K562 (cell line): Measurements from ENCODE around the genes SCGB1D1, SCGB1D2, SCGB1D4, SCGB1A1 and MTA2.

- RAMPAGE, long total RNA = no peak
- RRBS = no CpG with 5 or more reads among the region's 8 CpGs
PRO-cap:
- standard = no peak
- CoPRO, capped RNA only, 2 experiments = no peak in any of the 2 experiments
- CoPRO, capped and uncapped RNA, 2 experiments = no peak in any of the 2 experiments
- CoPRO, uncapped RNA only, 2 experiments = no peak in any of the 2 experiments
CAGE:
- cytosol, long polyA plus RNA = no peak
- long polyA plus RNA = no peak
- nucleolus, long total RNA = no peak
- nucleus, long polyA plus RNA = no peak
Observed at GRCh38 chr11:62013583-62013998, 46.2 kb upstream of the FTH1 start.

GRCh38 chr11:62061796-62062306 is 62.0 kb upstream of the INCENP start:
- RAMPAGE, long total RNA = no peak
- RRBS = no CpG with 5 or more reads among the region's 5 CpGs
PRO-cap:
- standard = no peak
- CoPRO, capped RNA only, 2 experiments = no peak in any of the 2 experiments
- CoPRO, capped and uncapped RNA, 2 experiments = no peak in any of the 2 experiments
- CoPRO, uncapped RNA only, 2 experiments = no peak in any of the 2 experiments
CAGE:
- cytosol, long polyA plus RNA = no peak
- long polyA plus RNA = no peak
- nucleolus, long total RNA = no peak
- nucleus, long polyA plus RNA = no peak

- RAMPAGE, long total RNA = no peak
- RRBS = 78% methylated on average over 1 of the region's 23 CpGs
PRO-cap:
- standard = no peak
- CoPRO, capped RNA only, 2 experiments = no peak in any of the 2 experiments
- CoPRO, capped and uncapped RNA, 2 experiments = no peak in any of the 2 experiments
- CoPRO, uncapped RNA only, 2 experiments = no peak in any of the 2 experiments
CAGE:
- cytosol, long polyA plus RNA = no peak
- long polyA plus RNA = no peak
- nucleolus, long total RNA = no peak
- nucleus, long polyA plus RNA = no peak
Observed at GRCh38 chr11:62112541-62112975, 11.3 kb upstream of the INCENP start.

GRCh38 chr11:62189894-62190436 is at the start of gene SCGB1D1:
SCGB1D1 (plus strand) TSS chr11:62190216.
- RAMPAGE, long total RNA = no peak
- RRBS = no CpG with 5 or more reads among the region's 9 CpGs
PRO-cap:
- standard = no peak
- CoPRO, capped RNA only, 2 experiments = no peak in any of the 2 experiments
- CoPRO, capped and uncapped RNA, 2 experiments = no peak in any of the 2 experiments
- CoPRO, uncapped RNA only, 2 experiments = no peak in any of the 2 experiments
CAGE:
- cytosol, long polyA plus RNA = no peak
- long polyA plus RNA = no peak
- nucleolus, long total RNA = no peak
- nucleus, long polyA plus RNA = no peak

GRCh38 chr11:62241846-62242498 is at the start of gene SCGB1D2:
SCGB1D2 (plus strand) TSS chr11:62242239.
- RAMPAGE, long total RNA = no peak
- RRBS = no CpG with 5 or more reads among the region's 4 CpGs
PRO-cap:
- standard = no peak
- CoPRO, capped RNA only, 2 experiments = no peak in any of the 2 experiments
- CoPRO, capped and uncapped RNA, 2 experiments = no peak in any of the 2 experiments
- CoPRO, uncapped RNA only, 2 experiments = no peak in any of the 2 experiments
CAGE:
- cytosol, long polyA plus RNA = no peak
- long polyA plus RNA = no peak
- nucleolus, long total RNA = no peak
- nucleus, long polyA plus RNA = no peak

DNA sequence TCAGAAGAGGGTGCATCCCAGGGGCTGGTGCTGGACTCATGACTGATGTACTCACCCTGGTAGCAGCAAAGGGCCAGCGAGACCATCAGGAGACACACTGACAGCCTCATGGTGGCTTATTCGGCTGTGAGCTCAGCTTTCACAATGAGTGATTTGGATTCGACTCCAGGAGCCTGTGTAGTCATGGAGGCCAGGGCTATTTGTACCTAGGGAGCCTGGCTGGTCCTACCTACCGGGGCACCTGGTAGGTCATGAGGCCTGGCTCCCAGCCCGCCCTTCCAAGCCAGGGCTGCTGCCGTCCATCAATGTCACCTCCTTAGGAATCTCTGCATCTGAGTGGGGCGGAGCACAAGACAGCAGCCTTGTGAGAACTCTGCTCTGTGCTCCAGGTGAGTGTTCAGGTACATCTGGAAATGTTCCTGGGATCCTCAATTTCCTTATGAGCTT is at the start of gene SCGB1D4:
TSS of gene SCGB1D4 (minus strand) at position 175 of the 447 bp plus-strand sequence.
- RAMPAGE, long total RNA = no peak
- RRBS = no CpG with 5 or more reads among the region's 7 CpGs
PRO-cap:
- standard = no peak
- CoPRO, capped RNA only, 2 experiments = no peak in any of the 2 experiments
- CoPRO, capped and uncapped RNA, 2 experiments = no peak in any of the 2 experiments
- CoPRO, uncapped RNA only, 2 experiments = no peak in any of the 2 experiments
CAGE:
- cytosol, long polyA plus RNA = no peak
- long polyA plus RNA = no peak
- nucleolus, long total RNA = no peak
- nucleus, long polyA plus RNA = no peak

GRCh38 chr11:62370714-62371534 is 33.7 kb downstream of the ASRGL1 start:
- RAMPAGE, long total RNA = no peak
- RRBS = 97% methylated on average over 5 of the region's 40 CpGs
PRO-cap:
- standard = no peak
- CoPRO, capped RNA only, 2 experiments = no peak in any of the 2 experiments
- CoPRO, capped and uncapped RNA, 2 experiments = no peak in any of the 2 experiments
- CoPRO, uncapped RNA only, 2 experiments = no peak in any of the 2 experiments
CAGE:
- cytosol, long polyA plus RNA = no peak
- long polyA plus RNA = no peak
- nucleolus, long total RNA = no peak
- nucleus, long polyA plus RNA = no peak

GRCh38 chr11:62399067-62399492 is 19.8 kb upstream of the SCGB1A1 start:
- RAMPAGE, long total RNA = no peak
- RRBS = no CpG with 5 or more reads among the region's 9 CpGs
PRO-cap:
- standard = no peak
- CoPRO, capped RNA only, 2 experiments = no peak in any of the 2 experiments
- CoPRO, capped and uncapped RNA, 2 experiments = no peak in any of the 2 experiments
- CoPRO, uncapped RNA only, 2 experiments = no peak in any of the 2 experiments
CAGE:
- cytosol, long polyA plus RNA = no peak
- long polyA plus RNA = no peak
- nucleolus, long total RNA = no peak
- nucleus, long polyA plus RNA = no peak

GRCh38 chr11:62418912-62419244 is at the start of gene SCGB1A1:
SCGB1A1 (plus strand) TSS chr11:62419033.
- RAMPAGE, long total RNA = no peak
- RRBS = no CpG with 5 or more reads among the region's 4 CpGs
PRO-cap:
- standard = no peak
- CoPRO, capped RNA only, 2 experiments = no peak in any of the 2 experiments
- CoPRO, capped and uncapped RNA, 2 experiments = no peak in any of the 2 experiments
- CoPRO, uncapped RNA only, 2 experiments = no peak in any of the 2 experiments
CAGE:
- cytosol, long polyA plus RNA = no peak
- long polyA plus RNA = no peak
- nucleolus, long total RNA = no peak
- nucleus, long polyA plus RNA = no peak

GRCh38 chr11:62433130-62433622 is 14.3 kb downstream of the SCGB1A1 start:
- RAMPAGE, long total RNA = no peak
- RRBS = no CpG with 5 or more reads among the region's 9 CpGs
PRO-cap:
- standard = no peak
- CoPRO, capped RNA only, 2 experiments = no peak in any of the 2 experiments
- CoPRO, capped and uncapped RNA, 2 experiments = no peak in any of the 2 experiments
- CoPRO, uncapped RNA only, 2 experiments = no peak in any of the 2 experiments
CAGE:
- cytosol, long polyA plus RNA = no peak
- long polyA plus RNA = no peak
- nucleolus, long total RNA = no peak
- nucleus, long polyA plus RNA = no peak

GRCh38 chr11:62445324-62445419 is 26.3 kb downstream of the SCGB1A1 start:
- RAMPAGE, long total RNA = no peak
- RRBS = no CpG with 5 or more reads among the region's 1 CpG
PRO-cap:
- standard = no peak
- CoPRO, capped RNA only, 2 experiments = no peak in any of the 2 experiments
- CoPRO, capped and uncapped RNA, 2 experiments = no peak in any of the 2 experiments
- CoPRO, uncapped RNA only, 2 experiments = no peak in any of the 2 experiments
CAGE:
- cytosol, long polyA plus RNA = no peak
- long polyA plus RNA = no peak
- nucleolus, long total RNA = no peak
- nucleus, long polyA plus RNA = no peak

- RAMPAGE, long total RNA = no peak
- RRBS = no CpG with 5 or more reads among the region's 7 CpGs
PRO-cap:
- standard = no peak
- CoPRO, capped RNA only, 2 experiments = no peak in any of the 2 experiments
- CoPRO, capped and uncapped RNA, 2 experiments = no peak in any of the 2 experiments
- CoPRO, uncapped RNA only, 2 experiments = no peak in any of the 2 experiments
CAGE:
- cytosol, long polyA plus RNA = no peak
- long polyA plus RNA = no peak
- nucleolus, long total RNA = no peak
- nucleus, long polyA plus RNA = no peak
Observed at GRCh38 chr11:62532490-62533431, 13.8 kb downstream of the AHNAK start.

GRCh38 chr11:62536072-62537027 is 10.3 kb downstream of the AHNAK start:
- RAMPAGE, long total RNA = no peak
- RRBS = 58% methylated on average over 1 of the region's 28 CpGs
PRO-cap:
- standard = no peak
- CoPRO, capped RNA only, 2 experiments = no peak in any of the 2 experiments
- CoPRO, capped and uncapped RNA, 2 experiments = no peak in any of the 2 experiments
- CoPRO, uncapped RNA only, 2 experiments = peak in 1 of 2 experiments; most common minus-strand start chr11:62536863 (in 1)
CAGE:
- cytosol, long polyA plus RNA = no peak
- long polyA plus RNA = no peak
- nucleolus, long total RNA = no peak
- nucleus, long polyA plus RNA = no peak

DNA sequence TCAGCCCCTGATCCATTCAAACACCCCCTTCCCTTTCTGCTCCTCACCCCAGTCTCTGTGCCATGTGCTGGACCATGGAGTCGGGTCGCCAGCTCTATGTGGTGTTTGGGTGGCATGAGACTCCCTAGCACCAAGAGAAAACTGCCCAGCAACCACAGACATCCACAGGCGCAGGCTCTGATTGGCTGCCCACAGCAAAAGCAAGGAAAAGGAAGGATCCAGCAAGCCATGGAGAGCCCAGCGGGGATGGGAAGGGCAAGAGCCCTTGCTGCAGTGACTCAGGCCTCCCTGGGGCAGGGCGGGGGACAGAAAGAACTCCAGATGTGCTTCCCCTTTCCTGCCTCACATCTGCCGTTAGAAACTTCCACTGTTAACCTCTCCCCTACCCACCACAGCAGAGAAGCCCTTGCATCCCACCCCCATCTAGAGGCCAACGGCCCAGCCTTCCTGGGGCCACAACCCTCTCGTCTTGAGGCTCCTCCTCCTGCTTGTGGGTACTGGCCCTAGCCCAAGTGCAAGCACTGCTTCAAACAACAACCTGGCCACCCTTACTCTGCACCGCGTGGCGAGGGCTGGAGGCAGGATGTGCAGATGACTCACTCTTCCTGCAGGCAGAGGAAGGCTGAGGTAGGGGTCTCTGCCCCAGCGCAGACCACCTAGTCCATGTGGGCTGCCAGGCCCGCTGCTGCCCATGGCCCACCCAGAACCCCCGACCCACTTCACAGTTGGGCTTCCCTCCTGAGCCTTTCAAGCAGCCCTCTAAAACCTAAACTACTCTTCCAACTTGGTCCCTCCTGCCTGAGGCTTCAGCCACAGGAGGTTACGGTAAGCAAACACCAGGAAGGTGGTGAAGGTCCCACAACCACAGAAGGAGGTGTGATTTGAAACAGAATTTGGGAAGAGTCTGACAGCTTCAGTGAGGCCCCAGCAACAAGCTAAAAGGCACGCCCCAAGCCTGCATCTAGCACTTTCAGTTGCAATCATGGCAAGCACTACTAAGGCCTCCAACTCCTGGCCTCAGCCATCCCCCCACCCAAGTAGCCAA is 9.9 kb upstream of the AHNAK start:
- RAMPAGE, long total RNA = no peak
- RRBS = no CpG with 5 or more reads among the region's 16 CpGs
PRO-cap:
- standard = bidirectional peak, plus-strand start at position 551 of the sequence, minus-strand start at position 446 of the sequence
- CoPRO, capped RNA only, 2 experiments = no peak in any of the 2 experiments
- CoPRO, capped and uncapped RNA, 2 experiments = no peak in any of the 2 experiments
- CoPRO, uncapped RNA only, 2 experiments = peak in 2 of 2 experiments; most common plus-strand start position 558 of the sequence (in 1); most common minus-strand start position 96 of the sequence (in 1)
CAGE:
- cytosol, long polyA plus RNA = no peak
- long polyA plus RNA = no peak
- nucleolus, long total RNA = no peak
- nucleus, long polyA plus RNA = no peak

DNA sequence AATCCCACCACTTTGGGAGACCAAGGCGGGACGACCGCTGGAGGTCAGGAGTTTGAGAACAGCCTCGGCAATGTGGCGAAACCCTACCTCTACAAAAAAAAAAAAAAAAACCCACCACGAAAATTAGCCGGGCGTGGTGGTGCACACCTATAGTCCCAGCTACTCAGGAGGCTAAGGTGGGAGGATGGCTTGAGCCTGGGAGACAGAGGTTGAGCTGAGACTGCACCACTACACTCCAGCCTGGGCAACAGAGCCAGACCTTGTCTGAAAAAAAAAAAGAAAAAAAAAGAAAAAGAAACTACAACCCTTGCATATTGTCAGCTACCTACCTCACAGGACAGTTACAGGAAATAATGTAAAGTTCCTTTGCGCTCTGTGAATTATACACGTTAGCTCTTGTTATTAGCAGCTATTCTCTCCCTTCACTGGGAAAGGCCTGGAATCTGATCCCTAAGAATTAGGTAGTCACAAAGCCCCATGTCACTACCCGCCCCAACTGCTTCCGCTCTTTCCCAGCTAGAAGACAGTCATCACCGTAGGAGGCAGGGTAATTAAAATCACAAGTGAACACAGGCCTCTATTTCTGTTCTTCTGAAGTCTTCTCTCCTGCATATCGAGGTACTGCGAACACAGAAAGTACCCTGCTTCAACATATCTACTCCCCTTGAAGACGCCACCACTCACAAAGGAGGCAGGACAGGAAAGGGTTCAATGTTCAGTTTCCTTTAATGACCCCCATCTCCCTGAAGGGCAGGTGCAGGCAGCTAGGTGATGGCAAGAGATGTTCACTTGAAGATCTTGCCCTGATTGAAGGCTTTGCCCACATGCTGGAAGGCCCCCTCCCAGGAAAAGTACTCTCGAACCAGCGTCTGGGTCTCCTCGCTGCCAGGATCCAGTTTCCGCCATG is 12.5 kb upstream of the AHNAK start:
- RAMPAGE, long total RNA = no peak
- RRBS = no CpG with 5 or more reads among the region's 20 CpGs
PRO-cap:
- standard = no peak
- CoPRO, capped RNA only, 2 experiments = no peak in any of the 2 experiments
- CoPRO, capped and uncapped RNA, 2 experiments = no peak in any of the 2 experiments
- CoPRO, uncapped RNA only, 2 experiments = peak in 1 of 2 experiments; most common minus-strand start position 266 of the sequence (in 1)
CAGE:
- cytosol, long polyA plus RNA = no peak
- long polyA plus RNA = no peak
- nucleolus, long total RNA = no peak
- nucleus, long polyA plus RNA = no peak

DNA sequence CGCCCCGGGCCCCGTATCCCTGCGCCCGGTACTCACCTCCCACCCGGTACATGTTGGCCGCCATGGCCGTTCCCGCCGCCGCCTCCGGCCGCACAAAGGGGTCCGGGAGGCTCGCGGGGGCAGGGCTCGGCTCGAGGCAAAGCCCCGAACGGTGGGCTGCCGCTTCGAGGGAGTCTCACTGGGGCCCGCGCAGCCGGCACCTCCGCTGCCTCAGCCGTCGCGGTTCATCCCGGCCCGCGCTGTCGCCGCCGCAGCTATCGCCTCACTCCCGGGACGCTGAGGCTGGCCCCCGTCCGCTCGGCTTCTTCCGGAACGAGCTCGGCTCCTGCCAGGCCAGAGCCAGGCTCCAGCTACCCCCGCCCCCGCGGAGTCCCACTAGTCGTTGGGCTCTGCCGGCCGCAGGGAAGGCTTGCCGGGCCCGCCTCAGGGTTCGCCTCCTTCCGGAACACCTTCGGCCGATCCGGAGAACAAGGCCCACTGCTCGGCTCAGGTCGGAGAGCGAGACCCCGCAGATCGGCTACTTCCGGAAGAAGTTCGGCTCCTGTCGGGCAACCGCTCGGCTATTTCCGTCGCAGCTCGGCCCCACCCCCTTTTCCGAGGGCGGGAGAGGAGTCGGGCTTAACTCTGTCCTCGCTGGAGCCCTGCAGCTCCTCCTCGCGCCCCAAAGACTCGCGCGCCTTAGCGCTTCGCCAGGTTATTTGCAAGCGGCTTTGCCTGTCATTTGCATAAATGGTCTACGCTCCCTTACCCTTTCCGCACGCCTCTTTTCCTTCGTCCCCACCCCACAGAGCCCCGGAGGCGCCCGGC is at the start of gene MTA2:
TSS of gene MTA2 (minus strand) at position 479 of the 807 bp plus-strand sequence.
- RAMPAGE, long total RNA = no peak
- RRBS = 2% methylated on average over 45 of the region's 89 CpGs
PRO-cap:
- standard = bidirectional peak, plus-strand start at position 664 of the sequence, minus-strand start at position 259 of the sequence
- CoPRO, capped RNA only, 2 experiments = peak in 2 of 2 experiments; most common plus-strand start position 664 of the sequence (in 2); most common minus-strand start position 352 of the sequence (in 2)
- CoPRO, capped and uncapped RNA, 2 experiments = peak in 1 of 2 experiments; most common plus-strand start position 232 of the sequence (in 1); most common minus-strand start position 231 of the sequence (in 1)
- CoPRO, uncapped RNA only, 2 experiments = peak in 2 of 2 experiments; most common plus-strand start position 672 of the sequence (in 1); most common minus-strand start position 562 of the sequence (in 1)
CAGE:
- cytosol, long polyA plus RNA = start-site peak on the minus strand centred at position 372 of the sequence, 234 bp wide, 943 and 524 reads in 2 replicates
- long polyA plus RNA = start-site peak on the minus strand centred at position 107 of the sequence, 782 bp wide, 296 and 570 reads in 2 replicates
- nucleolus, long total RNA = no peak
- nucleus, long polyA plus RNA = no peak

DNA sequence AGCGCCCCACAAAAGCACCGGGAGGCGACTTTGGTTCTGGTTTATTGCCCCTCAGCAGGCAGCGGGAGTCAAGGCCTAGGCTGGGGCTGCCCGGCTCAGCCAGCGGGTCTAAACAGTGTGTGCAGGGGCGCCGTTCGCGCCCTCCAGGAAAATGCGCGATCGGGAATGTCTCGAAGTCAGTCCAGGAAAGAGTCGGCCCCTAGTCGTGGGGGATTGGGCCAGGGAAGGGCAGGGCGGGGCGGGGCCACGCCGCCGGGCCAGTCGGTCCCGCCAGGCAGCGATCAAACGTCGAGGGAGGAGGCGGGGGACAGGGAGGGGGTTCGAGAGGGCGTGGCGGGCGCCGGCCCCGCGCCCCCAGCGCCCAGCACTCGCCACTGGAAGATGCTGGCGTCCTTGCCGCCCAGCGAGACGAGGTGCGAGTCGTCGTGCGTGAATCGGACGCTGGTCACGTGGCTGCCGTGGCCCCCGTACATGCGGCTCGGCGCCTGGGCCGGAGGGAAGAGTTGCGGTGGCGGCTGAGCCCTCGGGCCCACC is 596 bp upstream of the MTA2 start:
- RAMPAGE, long total RNA = no peak
- RRBS = 17% methylated on average over 18 of the region's 56 CpGs
PRO-cap:
- standard = bidirectional peak, plus-strand start at position 374 of the sequence, minus-strand start at position 189 of the sequence
- CoPRO, capped RNA only, 2 experiments = no peak in any of the 2 experiments
- CoPRO, capped and uncapped RNA, 2 experiments = no peak in any of the 2 experiments
- CoPRO, uncapped RNA only, 2 experiments = no peak in any of the 2 experiments
CAGE:
- cytosol, long polyA plus RNA = no peak
- long polyA plus RNA = no peak
- nucleolus, long total RNA = no peak
- nucleus, long polyA plus RNA = start-site peak on the minus strand centred at position 146 of the sequence, 112 bp wide, 504 and 389 reads in 2 replicates

GRCh38 chr11:62718675-62719281 is 8.5 kb downstream of the HNRNPUL2 start:
- RAMPAGE, long total RNA = no peak
- RRBS = no CpG with 5 or more reads among the region's 15 CpGs
PRO-cap:
- standard = no peak
- CoPRO, capped RNA only, 2 experiments = no peak in any of the 2 experiments
- CoPRO, capped and uncapped RNA, 2 experiments = no peak in any of the 2 experiments
- CoPRO, uncapped RNA only, 2 experiments = no peak in any of the 2 experiments
CAGE:
- cytosol, long polyA plus RNA = no peak
- long polyA plus RNA = no peak
- nucleolus, long total RNA = no peak
- nucleus, long polyA plus RNA = no peak